Mesangial cell (primary cell): ENCODE measurements around the genes RRAD and CES4A.

GRCh38 chr16:66697130-66697484 is 564 bp upstream of the CMTM4 start:
- RAMPAGE, long total RNA, result no peak

GRCh38 chr16:66871644-66872206 is 8.6 kb upstream of the PDP2 start:
- RAMPAGE, long total RNA, result no peak

- RAMPAGE, long total RNA, result no peak
Observed at GRCh38 chr16:66872906-66873797, 7.2 kb upstream of the PDP2 start.

- RAMPAGE, long total RNA, result no peak
Observed at GRCh38 chr16:66920947-66921297, 2.2 kb upstream of the CDH16 start.

- RAMPAGE, long total RNA, result no peak
Observed at GRCh38 chr16:66925397-66925982, at the start of gene RRAD. Gene RRAD (minus strand): TSS chr16:66925535.

DNA sequence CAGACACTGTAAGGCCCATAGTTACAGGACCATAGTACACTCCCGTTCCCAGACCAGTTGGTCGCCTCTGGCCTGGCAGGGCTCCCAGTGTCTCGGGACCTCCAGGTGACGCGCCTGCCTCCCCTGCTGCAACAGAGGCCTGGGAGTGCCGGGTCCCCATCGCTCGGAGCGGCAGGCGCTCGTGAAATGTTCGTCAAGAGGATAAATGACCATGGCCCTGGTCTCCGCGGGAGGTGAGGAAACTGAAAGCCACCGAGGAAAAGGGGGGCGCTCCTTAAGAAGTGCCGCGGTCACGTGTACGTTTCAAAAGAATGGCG is 12.4 kb downstream of the CES2 start:
- RAMPAGE, long total RNA, result no peak

- RAMPAGE, long total RNA, result no peak
Observed at GRCh38 chr16:66988077-66988824, at the start of gene CES4A. Gene CES4A (plus strand): TSS chr16:66988589.

GRCh38 chr16:67168859-67169446 is 4.4 kb downstream of the HSF4 start:
- RAMPAGE, long total RNA, result no peak

DNA sequence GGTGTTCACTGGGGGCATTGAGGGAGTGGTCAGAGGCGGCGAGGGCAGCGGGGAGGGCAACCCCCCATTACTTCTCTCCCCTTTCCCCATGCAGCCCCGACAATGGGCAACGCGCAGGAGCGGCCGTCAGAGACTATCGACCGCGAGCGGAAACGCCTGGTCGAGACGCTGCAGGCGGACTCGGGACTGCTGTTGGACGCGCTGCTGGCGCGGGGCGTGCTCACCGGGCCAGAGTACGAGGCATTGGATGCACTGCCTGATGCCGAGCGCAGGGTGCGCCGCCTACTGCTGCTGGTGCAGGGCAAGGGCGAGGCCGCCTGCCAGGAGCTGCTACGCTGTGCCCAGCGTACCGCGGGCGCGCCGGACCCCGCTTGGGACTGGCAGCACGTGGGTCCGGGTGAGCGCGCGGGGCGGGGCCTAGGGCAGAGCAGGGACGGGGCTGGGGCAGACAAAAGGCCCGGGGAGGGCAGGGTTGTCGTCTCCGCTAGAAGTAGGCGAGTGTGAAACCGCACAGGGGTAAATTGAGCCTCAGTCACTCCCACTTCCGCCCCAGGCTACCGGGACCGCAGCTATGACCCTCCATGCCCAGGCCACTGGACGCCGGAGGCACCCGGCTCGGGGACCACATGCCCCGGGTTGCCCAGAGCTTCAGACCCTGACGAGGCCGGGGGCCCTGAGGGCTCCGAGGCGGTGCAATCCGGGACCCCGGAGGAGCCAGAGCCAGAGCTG is 9.5 kb downstream of the MATCAP1 start:
- RAMPAGE, long total RNA, result start-site peak on the plus strand centred at position 306 of the sequence, 36 bp wide, 5 reads; start-site peak on the plus strand centred at position 429 of the sequence, 16 bp wide, 5 reads

DNA sequence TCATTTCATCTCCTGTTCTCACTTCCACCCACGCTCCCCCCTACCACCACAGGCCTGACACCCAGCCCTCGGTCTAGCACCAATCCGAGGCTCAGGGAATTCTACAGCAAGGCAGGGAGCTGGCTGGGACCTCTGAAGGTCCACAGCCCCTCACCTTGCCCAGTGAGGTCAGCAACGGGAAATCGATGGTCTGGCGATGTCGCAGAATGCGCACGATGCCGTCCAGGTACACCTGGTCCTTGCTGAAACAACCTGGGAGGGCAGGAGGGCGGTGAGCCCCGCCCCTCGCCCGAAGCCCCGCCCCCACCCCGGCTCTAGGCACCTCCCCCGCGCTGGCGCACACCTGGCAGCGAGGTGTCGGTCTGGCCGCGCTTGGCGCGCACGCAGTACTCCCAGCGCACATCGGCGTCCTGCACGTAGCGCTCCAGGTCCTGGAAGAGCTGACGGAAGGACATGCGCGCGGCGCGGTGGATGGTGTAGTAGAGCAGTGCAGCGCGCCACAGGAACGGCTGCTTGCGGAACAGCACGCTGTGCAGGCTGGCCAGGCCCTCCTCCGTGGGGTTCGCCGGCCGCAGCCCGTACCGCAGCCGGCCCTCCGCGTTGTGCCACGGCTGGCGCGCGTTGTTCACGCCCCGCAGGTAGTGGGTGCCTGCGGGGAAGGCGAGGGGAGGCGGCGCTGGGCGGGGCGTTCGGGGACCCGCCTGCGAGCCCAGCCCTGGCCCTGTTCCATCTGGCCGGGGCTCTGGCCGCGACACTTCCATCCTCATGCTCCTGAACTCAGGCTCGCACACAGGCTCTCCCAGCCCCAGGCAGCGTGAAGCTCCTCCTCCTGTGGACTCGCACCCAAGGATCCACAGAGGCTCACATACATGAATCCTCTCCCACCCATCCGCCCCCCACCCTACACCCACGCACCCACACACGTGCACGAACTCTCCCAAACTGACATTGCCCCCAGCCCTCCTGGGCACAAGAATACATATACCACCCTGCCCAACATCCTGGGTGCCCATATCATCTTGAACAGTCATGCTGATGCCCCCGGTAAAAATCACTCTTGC is 5.6 kb downstream of the MATCAP1 start:
- RAMPAGE, long total RNA, result no peak

DNA sequence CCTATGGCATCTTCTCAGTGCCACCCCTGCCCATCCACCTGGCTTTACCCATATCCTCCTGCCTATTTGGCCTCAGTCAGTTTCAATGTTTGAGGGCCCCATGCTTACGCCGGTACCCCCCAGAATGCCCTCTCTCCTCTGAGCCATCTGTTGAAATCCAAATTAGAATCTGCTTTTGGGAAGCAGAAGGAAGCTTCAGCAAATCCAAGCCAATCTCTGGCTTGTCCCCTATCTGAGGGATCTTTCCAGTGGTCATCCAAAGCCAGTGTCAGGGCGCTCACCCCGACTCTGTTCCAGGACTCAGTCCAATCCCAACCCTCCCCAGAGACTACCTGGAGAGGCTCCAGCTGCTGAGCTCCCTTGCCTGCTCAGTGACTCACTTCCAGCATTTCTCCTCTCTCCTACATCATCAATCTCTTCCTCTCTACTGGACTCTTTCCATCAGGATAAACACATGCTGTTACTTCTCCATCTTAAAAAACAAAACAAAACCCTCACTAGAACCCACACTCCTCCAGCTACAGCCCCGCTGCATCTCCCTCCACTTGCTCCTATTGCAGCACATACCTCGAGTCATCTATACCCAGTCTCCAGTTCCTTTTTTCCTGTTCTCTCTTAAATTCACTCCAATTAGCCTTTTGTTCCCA is 2.4 kb downstream of the MATCAP1 start:
- RAMPAGE, long total RNA, result no peak

GRCh38 chr16:67200321-67200909 is 1.5 kb downstream of the ELMO3 start:
- RAMPAGE, long total RNA, result no peak

DNA sequence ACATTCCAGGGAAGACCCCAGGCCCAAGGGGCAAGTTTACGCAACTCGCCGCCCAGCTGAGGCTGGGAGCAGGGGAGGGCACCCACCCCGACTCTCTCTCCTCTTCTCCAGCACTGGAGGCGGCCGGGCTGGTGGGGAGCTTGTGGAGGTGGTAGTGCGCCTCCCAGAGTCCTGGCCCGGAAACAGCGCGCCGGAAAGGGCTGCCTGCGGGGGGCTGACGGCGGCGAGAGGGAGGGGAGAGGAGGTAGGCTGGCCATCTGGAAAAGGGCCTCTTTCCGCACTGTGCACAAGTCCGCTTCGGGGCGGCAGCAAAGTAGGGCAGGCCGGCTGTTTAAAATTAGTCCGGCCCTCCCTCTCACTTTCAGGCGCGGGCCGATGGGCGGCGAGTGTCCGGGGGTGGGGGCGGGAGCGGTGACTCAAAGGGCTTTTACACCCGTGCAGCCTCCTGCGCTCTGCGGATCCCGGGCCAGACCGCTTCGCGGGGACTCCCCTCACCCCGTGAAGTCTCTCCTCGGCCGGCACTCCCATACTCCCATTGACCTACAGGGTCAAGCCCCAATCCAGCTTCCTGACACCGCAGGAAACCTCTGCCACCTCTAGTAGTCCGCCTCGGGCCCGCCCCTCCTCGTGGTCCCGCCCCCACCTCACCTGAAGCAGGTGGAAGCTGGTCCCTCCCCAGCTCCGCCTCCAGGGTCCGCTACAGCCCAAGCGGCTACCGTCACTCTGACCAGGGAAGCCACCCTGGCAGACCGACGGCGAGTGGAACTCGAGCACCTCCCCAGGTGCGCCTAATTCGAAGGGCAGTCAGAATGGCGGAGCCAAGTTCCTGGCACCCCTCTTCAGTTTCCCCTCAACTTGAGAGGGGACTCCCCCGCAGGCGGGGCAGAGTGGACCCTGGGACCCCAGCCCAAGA is 843 bp downstream of the FHOD1 start:
- RAMPAGE, long total RNA, result no peak

DNA sequence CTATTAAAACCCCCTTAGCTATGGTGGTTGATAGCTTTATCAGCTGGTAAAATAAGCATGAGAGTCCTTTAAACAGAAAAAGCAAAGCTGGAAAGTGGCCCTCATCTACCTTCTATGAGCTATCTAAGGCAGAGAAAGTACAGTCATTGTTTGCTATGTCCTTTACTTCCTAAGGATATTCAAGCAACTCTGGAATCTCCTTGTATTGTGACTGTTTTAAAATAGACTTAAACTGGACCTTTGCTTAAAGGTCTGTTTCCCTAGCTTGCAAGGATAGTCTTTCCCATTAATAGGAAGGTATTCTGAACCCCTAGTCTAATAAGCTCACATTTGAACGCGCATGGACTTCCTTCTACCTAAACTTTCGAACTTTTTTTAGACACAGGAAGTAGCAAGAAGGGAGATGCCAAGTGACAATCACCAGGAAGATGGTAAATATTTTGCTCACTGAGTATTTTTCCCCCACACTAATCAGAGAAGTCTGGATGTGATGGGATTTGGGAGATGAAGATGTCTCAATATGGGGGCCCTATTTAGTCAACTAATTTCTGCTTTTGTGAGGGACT is 28.3 kb downstream of the TPPP3 start:
- RAMPAGE, long total RNA, result no peak

GRCh38 chr16:67426977-67427334 is 4.0 kb upstream of the HSD11B2 start:
- RAMPAGE, long total RNA, result no peak

DNA sequence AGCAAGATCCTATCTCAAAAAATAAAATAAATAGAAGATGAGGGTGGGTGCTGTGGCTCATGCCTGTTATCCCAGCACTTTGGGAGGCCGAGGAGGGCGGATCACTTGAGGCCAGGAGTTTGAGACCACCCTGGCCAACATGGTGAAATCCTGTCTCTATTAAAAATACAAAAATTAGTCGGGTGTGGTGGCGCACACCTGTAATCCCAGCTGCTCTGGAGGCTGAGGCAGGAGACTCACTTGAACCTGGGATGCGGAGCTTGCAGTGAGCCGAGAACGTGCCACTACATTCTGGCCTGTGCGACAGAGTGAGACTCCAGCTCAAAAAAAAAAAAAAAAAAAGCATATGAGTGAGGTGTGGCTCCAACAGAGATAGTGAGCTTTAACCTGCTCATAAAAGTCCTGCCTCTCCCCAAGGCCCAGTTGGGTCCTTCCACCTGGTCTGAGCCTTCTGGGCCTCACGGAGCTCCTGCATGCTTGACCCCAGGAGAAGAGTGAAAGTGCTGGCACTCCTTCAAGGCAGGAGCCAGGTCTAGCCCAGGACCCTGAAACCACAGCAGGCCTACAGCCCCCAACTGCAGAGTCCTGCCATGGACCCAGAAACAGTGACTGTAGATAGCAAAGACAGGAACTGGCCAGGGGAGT is 17.5 kb downstream of the HSD11B2 start:
- RAMPAGE, long total RNA, result no peak

GRCh38 chr16:67469917-67470388 is 11.0 kb downstream of the ATP6V0D1 start:
- RAMPAGE, long total RNA, result no peak

GRCh38 chr16:67486697-67487093 is 3.3 kb upstream of the AGRP start:
- RAMPAGE, long total RNA, result no peak

GRCh38 chr16:67529335-67529446 is 562 bp downstream of the RIPOR1 start:
- RAMPAGE, long total RNA, result no peak

DNA sequence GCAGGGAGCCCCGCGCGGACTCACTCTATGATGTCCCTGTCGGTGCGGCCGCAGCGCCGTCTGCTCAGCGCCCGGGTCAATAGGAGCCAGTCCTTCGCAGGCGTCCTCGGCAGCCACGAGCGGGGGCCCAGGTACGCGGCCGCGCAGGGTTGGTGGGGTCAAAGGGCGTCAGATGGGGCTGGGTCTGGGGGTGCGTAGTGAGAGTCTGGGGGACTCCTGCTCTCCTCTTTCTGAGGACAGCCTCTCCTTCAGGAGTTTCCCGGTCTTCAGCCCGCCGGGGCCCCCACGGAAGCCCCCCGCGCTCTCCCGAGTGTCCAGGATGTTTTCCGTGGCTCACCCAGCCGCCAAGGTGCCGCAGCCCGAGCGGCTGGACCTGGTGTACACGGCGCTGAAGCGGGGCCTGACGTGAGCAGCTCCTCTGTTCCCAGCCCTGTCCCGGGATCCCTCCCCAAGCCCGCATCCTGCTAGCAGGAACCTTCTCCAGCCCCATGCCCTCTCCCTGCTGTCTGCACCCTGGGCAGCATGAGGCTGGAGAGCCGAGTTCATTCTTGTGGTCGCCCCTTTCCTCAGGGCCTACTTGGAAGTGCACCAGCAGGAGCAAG is 9.9 kb downstream of the RIPOR1 start:
- RAMPAGE, long total RNA, result no peak